SUDHL5 (cell line): ENCODE measurements around a stretch of chr7.

DNA sequence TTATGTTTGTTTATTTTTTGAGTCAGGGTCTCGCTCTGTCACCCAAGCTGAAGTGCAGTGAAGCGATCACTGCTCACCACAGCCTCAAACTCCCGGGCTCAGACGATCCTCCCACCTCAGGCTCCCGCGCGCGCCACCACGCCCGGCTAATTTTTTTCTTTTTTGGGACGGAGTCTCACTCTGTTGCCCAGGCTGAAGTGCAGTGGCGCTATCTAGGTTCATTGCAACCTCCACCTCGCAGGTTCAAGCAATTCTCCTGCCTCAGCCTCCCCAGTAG lies 472 bp upstream of the TRA2A start:
- PRO-cap = no peak

GRCh38 chr7:23844792-23845198 lies 134.8 kb downstream of the STK31 start:
- PRO-cap = no peak

- PRO-cap = no peak
Observed at GRCh38 chr7:24572848-24572936, 560 bp upstream of the PALS2 start.

DNA sequence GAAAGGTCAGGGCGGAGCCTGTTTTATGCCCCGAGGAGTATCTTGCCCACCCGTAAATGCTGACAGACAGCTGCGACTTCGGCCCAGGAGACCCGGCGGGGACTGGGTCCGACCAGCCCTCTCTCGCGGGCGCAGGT lies 447 bp upstream of the PALS2 start:
- PRO-cap = bidirectional peak, plus-strand start outside the sequence, minus-strand start at position 104 of the sequence

- PRO-cap = no peak
Observed at GRCh38 chr7:24603773-24604665, 30.8 kb downstream of the PALS2 start.

- PRO-cap = no peak
Observed at GRCh38 chr7:24755916-24756577, 1.2 kb downstream of the GSDME start.

DNA sequence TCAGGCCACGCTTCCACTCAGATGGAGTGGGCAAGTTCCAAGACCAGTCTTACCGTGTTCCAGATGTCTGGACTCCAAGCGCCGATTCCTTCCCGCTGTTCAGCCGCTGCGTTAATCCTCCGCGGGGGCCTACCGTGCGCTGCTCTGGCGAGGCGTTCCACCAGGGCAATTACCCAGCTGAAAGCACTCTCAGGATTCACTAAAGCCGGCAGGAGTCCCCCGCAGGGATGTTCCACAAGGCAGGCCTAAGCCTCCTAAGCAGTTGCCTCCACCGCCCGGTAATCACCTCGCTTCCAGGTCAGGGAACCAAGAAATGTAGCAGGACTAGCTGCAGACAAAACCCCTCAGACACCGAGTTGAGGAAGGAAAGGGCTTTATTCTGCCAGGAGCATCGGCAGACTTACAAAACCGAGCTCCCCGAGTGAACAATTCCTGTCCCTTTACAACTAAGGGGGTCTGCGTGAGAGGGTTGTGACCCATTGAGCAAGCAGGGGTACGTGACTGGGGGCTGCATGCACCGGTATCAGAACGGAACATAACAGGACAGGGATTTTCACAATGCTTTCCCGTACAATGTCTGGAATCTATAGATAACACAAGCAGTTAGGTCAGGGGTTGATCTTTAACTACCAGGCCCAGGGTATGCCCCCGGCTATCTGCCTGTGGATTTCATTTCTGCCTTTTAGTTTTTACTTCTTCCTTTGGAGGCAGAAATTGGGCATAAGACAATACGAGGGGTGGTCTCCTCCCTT lies 37.9 kb upstream of the GSDME start:
- PRO-cap = no peak

DNA sequence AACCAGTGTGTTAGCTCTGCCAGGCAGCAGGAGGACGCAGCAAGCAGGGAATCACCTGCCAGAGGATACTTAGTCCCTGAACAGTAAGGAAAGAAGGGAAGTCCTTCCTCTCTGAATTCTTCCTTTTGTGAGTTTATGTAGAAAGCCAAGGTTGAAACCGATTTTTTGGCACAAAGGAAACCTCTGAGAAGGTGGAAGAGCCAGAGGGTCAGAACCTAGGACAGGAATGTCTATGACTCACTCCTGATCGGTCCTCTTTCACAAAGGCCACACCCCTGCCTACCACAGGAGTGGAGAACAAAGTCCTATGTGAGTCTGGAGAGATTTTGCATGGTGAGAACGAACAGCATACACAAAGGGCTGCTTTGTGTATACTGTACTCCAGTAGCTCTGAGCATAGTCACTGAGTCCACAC lies 68.8 kb upstream of the GSDME start:
- PRO-cap = no peak

DNA sequence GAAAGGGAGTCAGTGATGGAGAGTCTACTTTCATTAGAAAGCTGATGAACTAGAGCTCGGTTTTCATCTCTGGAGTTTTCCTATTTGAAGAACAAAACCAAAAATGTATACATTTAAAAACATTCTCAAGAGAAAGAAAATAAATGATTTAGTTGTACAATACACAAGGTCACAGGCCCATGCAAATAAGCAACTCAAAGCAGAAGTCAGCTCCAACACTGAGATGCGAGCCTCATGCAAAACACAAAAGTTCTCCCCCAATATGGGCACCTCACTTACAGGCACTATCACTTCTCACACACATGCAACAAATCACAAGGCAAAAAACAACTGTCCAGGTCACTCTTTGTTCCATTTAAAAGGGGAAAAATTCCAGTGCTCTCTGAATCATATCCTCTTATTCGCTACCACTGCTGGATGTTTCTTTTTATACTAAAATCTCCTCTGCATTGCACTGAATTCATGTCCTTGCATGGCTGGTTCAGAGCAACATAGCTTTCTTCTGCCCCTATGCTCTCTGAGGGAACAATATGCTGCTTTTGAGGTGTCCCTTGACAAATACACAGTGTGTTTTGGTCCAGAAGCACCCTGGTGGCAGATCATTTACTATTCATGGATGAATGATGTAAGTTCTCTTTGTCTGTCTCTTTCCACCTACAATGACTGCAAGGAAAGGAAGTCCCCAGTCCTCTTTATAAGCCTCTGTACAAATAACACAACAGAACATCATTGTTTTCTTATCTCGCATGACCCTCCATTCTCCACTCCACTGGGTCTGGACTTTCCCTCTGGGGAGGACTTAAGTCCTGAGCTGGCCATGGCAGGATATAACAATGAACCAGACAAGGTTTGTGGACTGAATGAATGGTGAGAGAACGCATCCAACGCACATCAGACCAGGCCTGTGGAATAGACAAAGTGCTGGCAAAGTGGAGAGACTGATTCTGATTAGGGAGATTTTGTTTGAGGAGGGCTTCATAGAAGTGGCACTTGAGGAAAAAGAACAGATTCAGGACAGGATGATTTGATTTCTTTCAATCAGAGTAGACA lies 85.4 kb upstream of the GSDME start:
- PRO-cap = bidirectional peak, plus-strand start at position 287 of the sequence, minus-strand start outside the sequence; bidirectional peak, plus-strand start at position 721 of the sequence, minus-strand start at position 667 of the sequence; bidirectional peak, plus-strand start at position 841 of the sequence, minus-strand start at position 835 of the sequence

GRCh38 chr7:24963428-24963757 lies 16.6 kb downstream of the OSBPL3 start:
- PRO-cap = bidirectional peak, plus-strand start at chr7:24963541, minus-strand start at chr7:24963536

GRCh38 chr7:25121780-25122427 lies 3.2 kb downstream of the CYCS start:
- PRO-cap = no peak

GRCh38 chr7:25568207-25568915 lies 340.1 kb upstream of the NPVF start:
- PRO-cap = no peak

GRCh38 chr7:25597660-25598273 lies 369.5 kb upstream of the NPVF start:
- PRO-cap = no peak

DNA sequence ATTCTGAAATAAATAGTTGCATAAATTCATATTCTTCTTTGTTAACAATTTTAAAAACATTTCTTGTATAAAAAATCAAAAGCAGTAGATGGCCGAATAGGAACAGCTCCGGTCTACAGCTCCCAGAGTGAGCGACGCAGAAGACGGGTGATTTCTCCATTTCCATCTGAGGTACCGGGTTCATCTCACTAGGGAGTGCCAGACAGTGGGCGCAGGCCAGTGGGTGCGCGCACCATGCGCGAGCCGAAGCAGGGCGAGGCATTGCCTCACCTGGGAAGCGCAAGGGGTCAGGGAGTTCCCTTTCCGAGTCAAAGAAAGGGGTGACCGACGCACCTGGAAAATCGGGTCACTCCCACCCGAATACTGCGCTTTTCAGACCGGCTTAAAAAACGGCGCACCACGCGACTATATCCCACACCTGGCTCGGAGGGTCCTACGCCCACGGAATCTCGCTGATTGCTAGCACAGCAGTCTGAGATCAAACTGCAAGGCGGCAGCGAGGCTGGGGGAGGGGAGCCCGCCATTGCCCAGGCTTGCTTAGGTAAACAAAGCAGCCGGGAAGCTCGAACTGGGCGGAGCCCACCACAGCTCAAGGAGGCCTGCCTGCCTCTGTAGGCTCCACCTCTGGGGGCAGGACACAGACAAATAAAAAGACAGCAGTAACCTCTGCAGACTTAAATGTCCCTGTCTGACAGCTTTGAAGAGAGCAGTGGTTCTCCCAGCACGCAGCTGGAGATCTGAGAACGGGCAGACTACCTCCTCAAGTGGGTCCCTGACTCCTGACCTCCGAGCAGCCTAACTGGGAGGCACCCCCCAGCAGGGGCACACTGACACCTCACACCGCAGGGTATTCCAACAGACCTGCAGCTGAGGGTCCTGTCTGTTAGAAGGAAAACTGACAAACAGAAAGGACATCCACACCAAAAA lies 374.9 kb upstream of the NPVF start:
- PRO-cap = no peak

- PRO-cap = no peak
Observed at GRCh38 chr7:25770231-25770430, 381.9 kb upstream of the NFE2L3 start.

GRCh38 chr7:25770496-25771199 lies 381.4 kb upstream of the NFE2L3 start:
- PRO-cap = no peak

DNA sequence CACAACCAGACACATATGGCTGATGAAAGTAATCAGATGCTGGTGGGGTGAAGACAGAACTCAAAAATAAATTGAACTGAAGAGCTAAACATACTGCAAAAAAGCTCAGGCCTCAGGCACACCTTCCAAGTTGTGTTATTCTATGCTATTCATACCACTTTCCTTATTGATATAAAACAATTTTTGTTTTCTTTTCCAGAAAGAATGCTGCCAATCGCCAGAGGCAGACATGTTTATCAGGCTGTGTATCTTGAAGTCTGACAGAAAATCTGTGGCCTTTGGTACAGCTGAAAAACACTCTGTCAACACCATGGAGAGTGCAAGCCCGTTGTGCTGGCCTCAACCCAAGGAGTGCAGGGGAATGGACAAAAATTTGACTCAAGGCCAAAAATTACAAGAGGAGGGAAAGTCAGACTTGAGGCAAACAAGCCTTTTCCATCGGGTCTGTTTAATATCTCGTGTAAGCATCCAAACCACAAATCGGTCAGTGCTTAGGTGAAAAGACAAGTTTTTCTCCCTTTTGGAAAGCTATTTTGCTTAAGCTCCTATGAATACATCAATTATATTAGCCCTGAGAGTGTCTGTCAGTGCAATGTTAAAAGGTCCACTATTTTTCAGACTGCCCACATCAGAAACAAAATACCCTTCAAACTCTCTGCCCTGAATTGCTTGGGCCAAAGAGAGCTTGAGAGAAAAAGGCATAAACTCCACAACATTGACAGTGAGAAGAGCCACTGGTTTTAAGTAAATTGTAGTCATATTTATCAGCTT lies 305.3 kb upstream of the NFE2L3 start:
- PRO-cap = no peak

DNA sequence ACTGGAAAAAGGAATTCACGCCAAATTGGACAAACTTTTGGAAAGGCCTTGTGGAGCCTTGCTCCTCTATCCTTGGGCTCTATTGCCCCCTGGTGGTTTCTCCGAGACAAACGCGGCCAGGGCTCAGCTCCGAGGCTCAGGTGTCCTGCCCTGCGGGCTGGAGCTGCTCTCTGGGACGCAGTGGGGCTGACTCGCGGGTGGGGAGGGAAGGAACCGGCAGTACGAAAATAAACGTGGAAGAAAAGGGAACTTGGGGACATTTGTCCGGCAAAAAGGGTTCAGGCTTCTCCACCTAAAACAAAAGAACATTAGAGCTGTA lies 300.3 kb upstream of the NFE2L3 start:
- PRO-cap = no peak

- PRO-cap = no peak
Observed at GRCh38 chr7:25939841-25940495, 212.0 kb upstream of the NFE2L3 start.

DNA sequence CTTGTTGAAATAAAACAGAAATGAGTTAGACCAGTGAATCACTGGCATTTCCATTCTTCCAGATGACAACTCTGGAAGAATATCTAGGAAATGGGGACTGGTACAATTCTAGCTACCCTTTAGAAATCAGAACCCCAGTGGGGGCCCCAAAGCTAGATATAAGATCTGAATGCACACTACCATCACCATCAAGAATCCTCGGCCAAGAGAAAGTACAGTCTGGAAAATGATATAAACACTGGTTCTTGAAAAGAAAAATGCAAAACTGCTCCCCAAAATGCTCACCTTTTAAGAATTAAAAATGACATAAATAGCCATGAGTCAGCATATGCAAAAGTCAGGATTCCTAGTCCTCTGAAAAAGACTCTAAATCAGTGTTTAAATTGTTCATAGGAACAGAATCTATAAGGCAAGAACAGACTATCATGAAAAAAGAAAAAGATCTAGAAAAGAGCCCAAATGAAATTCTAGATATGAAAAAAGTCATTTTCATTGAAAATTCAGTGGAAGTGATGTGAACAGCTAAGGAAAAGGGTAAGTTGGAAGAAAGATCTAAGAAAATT lies 19.1 kb downstream of the HNRNPA2B1 start:
- PRO-cap = no peak